ENCODE measurements around a stretch of chr13.

- PRO-cap: no peak
- RAMPAGE, long total RNA, 2 experiments: start-site peak on the minus strand in 1 of 2 experiments, at chr13:39028209-39028310 at its widest, 8 reads per replicate
Observed at GRCh38 chr13:39027925-39028394, 9.9 kb downstream of the PROSER1 start.

- PRO-cap: no peak
- RAMPAGE, long total RNA, 2 experiments: no peak in any of the 2 experiments
Observed at GRCh38 chr13:39414853-39415408, 188.1 kb downstream of the LHFPL6 start.

DNA sequence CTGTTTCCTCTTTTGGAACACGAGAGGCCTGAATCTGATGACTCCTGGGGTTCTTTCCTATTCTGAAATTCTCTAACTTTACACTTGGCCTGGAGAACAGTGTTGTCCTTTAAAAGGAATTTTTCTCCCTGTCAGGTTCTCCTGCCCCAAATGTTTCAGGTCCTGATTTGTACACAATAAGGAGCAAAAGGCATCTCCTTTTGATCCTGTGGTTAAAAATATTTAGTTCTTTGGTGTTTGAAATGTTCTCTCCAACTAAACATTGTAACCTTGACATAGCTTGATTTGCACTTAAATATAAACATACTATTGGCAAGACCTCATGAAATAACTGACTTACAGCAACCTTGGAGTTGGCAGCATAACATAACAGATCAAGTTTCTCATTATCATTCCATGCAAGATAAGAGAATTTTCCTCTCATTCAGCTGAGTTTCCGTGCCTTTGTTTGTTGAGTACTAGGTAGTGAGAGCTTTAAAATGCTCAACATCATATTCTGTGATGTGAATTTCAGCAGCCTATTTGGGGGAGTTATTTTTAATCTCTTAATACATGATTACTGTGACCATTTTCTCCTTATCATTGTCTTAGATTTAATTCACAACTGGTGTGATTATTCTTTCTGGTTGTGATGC is 244.9 kb downstream of the COG6 start:
- PRO-cap: no peak
- RAMPAGE, long total RNA, 2 experiments: no peak in any of the 2 experiments

- PRO-cap: no peak
- RAMPAGE, long total RNA, 2 experiments: no peak in any of the 2 experiments
Observed at GRCh38 chr13:40494439-40494780, 172.0 kb downstream of the FOXO1 start.

GRCh38 chr13:40582370-40583194 is 83.9 kb downstream of the FOXO1 start:
- PRO-cap: no peak
- RAMPAGE, long total RNA, 2 experiments: no peak in any of the 2 experiments

GRCh38 chr13:40665442-40666167 is 836 bp downstream of the FOXO1 start:
- PRO-cap: bidirectional peak, plus-strand start at chr13:40665992, minus-strand start at chr13:40665969
- RAMPAGE, long total RNA, 2 experiments: no peak in any of the 2 experiments

DNA sequence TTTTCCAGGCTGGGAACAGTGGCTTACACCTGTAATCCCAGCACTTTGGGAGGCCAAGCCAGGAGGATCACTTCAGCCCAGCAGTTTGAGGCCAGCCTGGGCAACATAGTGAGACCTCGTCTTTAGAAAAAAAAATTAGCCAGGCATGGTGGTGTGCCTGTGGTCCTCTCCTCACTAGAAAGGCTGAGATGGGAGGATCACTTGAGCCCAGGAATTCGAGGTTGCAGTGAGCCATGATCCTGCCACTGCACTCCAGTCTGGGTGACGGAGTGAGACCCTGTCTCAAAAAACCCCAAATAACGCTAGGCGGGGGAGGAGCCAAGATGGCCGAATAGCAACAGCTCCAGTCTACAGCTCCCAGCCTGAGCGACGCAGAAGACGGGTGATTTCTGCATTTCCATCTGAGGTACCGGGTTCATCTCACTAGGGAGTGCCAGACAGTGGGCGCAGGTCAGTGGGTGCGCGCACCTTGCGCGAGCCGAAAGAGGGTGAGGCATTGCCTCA is 36.3 kb downstream of the MRPS31 start:
- PRO-cap: no peak
- RAMPAGE, long total RNA, 2 experiments: no peak in any of the 2 experiments

DNA sequence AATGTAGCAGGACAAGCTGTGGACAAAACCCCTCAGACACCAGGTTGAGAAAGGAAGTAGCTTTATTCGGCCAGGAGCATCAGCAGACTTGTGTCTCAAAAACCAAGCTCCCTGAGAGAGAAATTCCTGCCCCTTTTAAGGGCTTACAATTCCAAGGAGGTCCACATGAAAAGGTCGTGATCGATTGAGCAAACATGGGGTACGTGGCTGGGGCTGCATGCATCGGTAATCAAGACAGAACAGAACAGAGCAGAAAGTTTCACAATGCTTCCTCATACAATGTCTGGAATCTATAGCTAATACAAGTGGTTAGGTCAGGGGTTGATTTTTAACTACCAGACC is 91.4 kb downstream of the SLC25A15 start:
- PRO-cap: no peak
- RAMPAGE, long total RNA, 2 experiments: no peak in any of the 2 experiments

- PRO-cap: no peak
- RAMPAGE, long total RNA, 2 experiments: start-site peak on the minus strand in 1 of 2 experiments, at chr13:40917379-40917618 at its widest, 9 reads per replicate
Observed at GRCh38 chr13:40917208-40918015, 101.7 kb downstream of the ELF1 start.

- PRO-cap: no peak
- RAMPAGE, long total RNA, 2 experiments: no peak in any of the 2 experiments
Observed at GRCh38 chr13:40957358-40957738, 61.8 kb downstream of the ELF1 start.

- PRO-cap: no peak
- RAMPAGE, long total RNA, 2 experiments: no peak in any of the 2 experiments
Observed at GRCh38 chr13:41004652-41005368, 14.3 kb downstream of the ELF1 start.

- PRO-cap: no peak
- RAMPAGE, long total RNA, 2 experiments: start-site peak on the minus strand in 1 of 2 experiments, at chr13:41005823-41006000 at its widest, 12 reads per replicate
Observed at GRCh38 chr13:41005369-41006143, 13.6 kb downstream of the ELF1 start.

- PRO-cap: no peak
- RAMPAGE, long total RNA, 2 experiments: no peak in any of the 2 experiments
Observed at GRCh38 chr13:41008262-41008757, 10.8 kb downstream of the ELF1 start.

DNA sequence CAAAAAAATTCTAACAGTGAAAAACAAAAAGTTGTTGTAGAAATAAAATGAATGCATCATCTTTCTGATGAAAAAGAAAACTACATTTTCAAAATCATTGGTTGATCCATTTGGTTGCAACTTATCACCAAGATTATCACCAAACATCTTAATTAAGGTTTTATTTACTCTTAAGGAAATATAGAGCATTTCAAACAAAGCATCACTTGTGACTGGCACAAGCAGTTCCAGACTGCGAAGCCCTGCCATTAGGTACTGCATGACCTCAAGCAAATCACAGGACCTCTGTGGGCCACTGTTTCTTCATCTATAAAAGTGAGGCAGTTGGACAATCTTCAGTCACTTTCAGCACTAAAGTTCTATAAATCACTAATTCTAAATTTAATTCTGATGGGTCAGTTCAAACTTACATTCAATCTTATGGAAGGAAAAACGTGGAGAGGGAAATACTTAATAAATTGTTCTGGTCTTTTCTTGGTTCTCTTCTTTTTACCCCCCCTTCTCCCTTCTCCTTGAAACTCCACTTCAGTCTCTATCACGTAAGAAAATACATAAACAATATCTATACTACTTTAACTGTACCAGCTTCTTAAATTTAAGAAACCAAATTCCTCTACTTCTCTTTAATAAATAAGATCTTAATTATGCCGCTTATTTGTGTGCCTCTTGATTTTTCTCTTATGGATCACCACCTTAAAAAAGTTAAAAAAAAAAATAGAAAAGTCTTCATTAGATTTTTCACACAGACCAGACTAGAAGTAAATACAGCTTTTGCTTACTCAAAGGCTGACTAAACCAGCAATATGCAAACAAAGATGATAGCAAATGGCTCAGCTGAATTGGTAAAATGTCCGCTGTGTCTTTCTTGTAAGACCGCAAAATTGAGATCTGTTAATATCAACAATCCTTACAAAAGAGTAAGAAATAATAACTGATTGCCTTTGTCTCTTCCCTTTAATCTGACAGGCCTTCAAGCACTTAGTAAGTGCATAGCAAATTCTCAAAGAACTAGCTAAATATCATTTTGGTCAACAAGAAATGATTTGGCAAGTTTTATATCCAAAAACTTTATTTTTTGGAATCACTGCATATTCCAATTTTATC is 1.7 kb downstream of the ELF1 start:
- PRO-cap: bidirectional peak, plus-strand start at position 312 of the sequence, minus-strand start at position 234 of the sequence
- RAMPAGE, long total RNA, 2 experiments: no peak in any of the 2 experiments

GRCh38 chr13:41024575-41025197 is 5.6 kb upstream of the ELF1 start:
- PRO-cap: no peak
- RAMPAGE, long total RNA, 2 experiments: no peak in any of the 2 experiments

DNA sequence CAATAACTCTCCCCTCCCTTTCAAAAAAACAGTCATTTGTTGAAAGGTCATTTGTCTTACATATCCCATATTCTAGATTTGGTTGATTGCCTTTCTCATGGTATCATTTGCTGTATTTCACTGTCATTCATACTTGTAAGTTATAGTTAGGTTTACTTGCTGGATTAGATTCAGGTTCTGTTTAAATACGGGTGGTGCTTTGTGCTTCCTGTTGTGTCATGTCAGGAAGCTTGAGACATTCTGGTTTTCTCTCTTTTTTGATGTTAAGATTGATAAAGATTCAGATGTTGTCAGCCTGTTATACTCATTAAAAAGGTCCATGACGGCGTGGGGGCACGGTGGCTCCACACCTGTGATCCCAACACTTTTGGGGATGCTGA is 45.6 kb downstream of the NAA16 start:
- PRO-cap: no peak
- RAMPAGE, long total RNA, 2 experiments: no peak in any of the 2 experiments

- PRO-cap: no peak
- RAMPAGE, long total RNA, 2 experiments: no peak in any of the 2 experiments
Observed at GRCh38 chr13:41460380-41460713, 3.0 kb downstream of the RGCC start.

- PRO-cap: no peak
- RAMPAGE, long total RNA, 2 experiments: no peak in any of the 2 experiments
Observed at GRCh38 chr13:41464187-41464989, 7.0 kb downstream of the RGCC start.

GRCh38 chr13:41567649-41568594 is 110.6 kb downstream of the RGCC start:
- PRO-cap: no peak
- RAMPAGE, long total RNA, 2 experiments: no peak in any of the 2 experiments

DNA sequence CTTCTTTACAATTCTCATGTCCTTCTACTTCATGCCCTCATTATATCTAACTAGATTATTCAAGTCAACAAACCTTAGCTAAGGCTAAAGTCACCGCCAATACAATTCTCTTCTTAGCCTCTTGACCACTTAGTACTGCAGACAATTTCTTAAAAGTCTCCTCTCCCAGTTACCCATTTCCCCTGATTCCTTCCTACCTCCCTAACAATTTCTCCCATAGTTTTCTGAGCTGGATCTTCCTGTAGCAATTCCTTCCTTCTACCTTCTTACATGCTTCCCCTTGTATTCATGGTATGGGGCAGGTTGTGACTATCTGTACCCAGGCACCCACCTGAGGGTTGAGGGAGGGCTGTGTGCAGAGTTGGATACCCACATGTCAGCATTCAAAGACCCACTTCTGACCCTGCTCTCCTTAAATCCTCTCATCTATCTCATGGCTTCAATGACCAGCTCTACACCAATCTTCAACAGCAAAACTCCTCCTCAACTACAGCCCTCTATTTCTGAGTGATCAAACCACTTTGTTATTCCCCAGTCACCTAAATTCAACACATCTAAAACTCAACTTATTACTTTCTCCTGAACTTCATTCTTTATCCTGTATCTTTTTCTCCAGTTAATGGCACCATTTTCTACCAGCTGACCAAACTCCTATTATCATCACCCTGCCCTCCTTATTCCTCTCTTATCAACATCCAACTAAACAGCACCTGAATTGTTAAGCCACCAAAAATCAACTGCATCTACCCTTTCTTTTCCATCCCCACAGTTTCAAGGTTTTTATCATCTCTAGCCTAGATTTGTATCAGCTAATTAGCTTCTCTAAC is 180.9 kb downstream of the VWA8 start:
- PRO-cap: no peak
- RAMPAGE, long total RNA, 2 experiments: no peak in any of the 2 experiments